Anterior vena cava (tissue), 1 donor: ENCODE results near the genes UBL4B and PROK1.

DNA sequence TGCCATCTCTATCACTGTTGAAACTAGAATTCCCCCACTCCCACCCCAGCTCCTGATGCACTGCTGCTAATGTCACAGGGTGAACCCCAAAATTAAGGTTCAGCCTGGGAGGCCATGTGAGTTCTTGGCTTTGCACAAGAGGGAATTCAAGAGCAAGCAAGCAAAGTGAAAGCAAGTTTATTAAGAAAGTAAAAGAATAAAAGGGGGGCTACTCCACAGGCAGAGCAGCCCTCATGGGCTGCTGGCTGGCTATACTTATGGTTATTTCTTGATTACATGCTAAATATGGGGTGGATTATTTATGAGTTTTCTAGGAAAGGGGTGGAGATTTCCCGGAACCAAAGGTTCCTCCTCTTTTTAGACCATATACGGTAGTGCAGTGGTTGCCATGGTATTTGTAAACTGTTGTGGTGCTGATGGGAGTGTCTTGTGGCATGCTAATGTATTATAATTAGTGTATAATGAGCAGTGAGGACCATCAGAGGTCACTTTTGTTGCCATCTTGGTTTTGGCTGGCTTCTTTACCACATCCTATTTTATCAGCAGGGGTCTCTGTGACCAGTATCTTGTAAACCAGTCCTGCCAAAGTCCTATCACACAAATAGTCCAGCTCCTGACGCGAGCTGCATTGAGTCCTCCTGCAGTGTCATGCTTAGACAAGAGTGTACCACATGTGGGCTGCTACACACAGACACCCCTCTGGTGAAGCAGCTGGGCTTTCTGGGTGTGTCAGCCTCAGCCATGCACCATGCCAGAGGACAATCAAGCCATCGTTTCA, 46.4 kb upstream of the CSF1 start:
- PRO-cap, result no peak

DNA sequence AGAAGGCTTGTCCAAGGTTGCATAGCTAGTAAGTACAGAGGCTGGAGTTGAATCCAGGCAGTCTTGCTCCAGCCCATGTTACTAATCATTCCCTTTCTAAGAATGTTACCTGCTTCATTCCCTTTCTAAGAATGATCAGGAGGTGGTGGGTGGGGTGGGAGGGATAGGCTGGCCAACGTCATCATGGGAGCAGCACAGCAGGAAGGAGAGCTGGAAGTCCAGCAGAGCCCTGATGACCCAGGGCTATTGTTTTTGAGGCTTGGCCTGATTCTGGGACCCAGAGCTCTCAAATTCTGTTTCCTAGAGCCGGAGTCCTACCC, 11.8 kb upstream of the CSF1 start:
- PRO-cap, result no peak

DNA sequence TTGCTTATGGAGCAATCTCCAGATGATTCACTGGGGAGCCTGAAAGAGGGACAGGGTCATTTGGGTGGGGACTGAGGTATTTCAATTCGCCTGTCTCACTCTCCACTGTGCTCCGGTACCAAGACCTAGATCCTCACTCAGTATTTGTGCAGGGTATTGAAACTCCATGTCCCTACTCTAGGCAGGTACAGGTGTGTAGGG, 10.1 kb upstream of the CSF1 start:
- PRO-cap, result no peak

DNA sequence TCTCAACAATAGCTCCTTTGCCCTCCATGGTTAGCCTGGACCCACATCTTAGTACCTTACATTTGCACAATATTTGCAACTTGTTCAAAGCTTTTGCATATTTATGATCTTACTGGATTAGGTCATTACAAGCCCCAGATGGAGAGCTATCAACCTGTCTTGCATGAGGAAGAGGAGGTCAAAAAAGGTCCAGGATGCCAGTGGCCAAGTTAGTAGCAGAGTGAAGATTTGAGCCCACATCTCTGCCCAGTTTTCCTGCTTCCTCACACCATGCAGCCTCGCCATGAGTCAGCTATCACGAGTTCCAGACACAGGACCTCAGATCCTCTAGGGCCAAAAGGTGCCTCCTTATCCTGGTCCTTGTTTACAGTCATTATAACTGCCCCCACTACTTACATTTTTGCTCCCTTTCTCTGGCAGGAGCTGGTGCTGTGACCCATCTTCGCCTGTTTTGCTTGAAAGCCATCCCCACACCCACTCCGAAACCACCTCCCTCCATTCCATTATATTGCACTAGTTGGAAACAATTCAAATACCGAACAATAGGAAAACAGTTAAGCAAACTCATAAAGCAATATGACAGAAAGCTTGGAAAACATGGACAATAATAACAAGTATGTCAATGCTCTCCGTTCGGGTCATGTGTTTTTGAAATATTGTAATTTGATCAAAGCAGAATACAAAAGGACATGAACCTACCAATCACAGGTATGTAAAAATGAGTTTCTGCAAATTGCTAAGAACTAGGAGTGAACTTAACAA, 4.9 kb upstream of the AHCYL1 start:
- PRO-cap, result no peak

DNA sequence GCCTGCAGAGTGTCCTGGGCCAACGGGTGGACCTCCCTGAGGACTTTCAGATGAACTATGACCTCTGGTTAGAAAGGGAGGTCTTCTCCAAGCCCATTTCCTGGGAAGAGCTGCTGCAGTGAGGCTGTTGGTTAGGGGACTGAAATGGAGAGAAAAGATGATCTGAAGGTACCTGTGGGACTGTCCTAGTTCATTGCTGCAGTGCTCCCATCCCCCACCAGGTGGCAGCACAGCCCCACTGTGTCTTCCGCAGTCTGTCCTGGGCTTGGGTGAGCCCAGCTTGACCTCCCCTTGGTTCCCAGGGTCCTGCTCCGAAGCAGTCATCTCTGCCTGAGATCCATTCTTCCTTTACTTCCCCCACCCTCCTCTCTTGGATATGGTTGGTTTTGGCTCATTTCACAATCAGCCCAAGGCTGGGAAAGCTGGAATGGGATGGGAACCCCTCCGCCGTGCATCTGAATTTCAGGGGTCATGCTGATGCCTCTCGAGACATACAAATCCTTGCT, 16.6 kb downstream of the ALX3 start:
- PRO-cap, result no peak

DNA sequence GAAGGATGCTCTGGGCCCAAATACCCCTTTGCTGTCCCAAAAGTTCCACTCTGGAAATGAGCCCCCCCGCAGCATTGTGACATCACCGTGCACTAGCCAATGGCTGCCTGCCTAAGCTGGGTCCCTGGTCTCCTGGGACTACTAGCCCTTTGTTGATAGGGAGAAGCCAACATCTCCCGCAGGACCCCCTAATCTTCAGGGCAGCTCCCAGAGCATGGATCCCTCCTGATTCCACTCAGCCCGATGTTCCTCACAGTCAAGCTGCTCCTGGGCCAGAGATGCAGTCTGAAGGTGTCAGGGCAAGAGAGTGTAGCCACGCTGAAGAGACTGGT, at the start of gene UBL4B:
Gene UBL4B, plus strand, starts transcription at position 152 of the 332 bp plus-strand sequence.
- PRO-cap, result no peak

GRCh38 chr1:110383338-110384194, 7.3 kb downstream of the SLC16A4 start:
- PRO-cap, result no peak

DNA sequence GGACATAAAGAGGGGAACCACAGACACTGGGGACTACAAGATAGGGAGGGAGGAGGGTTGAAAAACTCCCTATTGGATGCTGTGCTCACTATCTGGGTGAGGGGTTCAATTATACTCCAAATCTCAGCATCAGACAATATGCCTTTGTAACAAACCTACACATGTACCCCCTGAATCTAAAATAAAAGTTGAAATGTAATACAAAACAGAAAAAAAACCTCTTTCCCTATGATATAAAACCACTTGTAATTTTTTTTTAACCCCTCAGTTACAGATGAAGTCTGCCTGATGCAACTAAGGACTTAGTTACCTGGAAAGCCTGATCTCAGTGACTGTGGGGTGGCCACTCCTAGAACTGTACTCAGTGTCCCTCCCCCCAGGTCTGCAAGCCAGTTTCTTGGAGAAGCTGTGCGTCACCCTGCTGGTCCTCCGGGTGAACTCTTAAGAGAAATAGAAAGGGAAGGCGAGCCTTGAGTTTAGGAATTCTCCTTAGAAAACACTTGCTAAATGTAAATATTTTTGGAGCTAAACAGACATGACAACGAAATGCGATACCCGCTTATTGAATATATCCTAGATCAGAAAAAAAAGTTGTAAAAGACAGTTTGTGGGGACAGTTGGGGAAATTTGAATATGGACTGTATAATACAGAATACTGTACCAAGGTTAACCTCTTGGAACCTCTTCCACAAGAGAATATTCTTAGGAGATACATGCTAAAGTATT, 805 bp downstream of the SLC16A4 start:
- PRO-cap, result bidirectional peak, plus-strand start at position 444 of the sequence, minus-strand start at position 359 of the sequence

- PRO-cap, result bidirectional peak, plus-strand start at chr1:110412765, minus-strand start at chr1:110412623
Measured at GRCh38 chr1:110412469-110412892, 5.0 kb upstream of the LAMTOR5 start.

- PRO-cap, result no peak
Measured at GRCh38 chr1:110450891-110451504, at the start of gene PROK1. TSS of gene PROK1 (plus strand) at chr1:110451149.

DNA sequence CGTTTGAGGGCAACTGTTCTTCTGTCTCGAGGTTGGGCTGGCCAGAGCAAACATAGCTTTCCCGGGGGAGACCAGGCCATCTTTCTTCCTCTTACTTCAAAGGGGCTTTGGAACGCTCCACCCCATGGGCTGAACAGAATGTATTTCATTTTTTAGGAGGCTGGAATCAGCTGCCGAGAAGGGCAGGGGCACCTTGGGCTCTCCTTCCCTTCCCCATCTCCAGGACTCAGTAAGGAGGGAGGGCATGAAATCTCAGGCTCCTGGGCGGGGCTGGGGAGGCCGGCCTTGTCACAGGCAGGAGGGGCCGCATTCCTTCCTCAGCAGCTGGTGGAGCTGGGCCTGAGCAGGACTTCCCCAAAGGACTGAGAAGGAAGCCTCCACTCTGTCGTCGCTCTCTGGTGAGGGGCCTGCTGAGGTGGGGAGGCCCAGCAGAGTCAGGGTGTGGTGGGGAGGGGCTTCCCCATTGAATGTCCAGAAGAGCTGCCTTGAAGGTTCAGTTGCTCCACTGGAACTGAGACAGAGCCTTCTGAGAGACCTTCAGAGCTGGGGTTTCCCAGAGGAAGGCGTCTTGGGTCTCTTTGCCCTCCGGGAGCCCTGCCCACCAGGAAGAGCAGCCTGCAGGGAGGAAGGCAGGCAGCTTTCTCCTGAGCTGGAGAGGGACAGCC, 11.0 kb downstream of the KCNA10 start:
- PRO-cap, result bidirectional peak, plus-strand start at position 357 of the sequence, minus-strand start at position 221 of the sequence

GRCh38 chr1:110631131-110631865, 25.1 kb upstream of the KCNA2 start:
- PRO-cap, result no peak

GRCh38 chr1:110880630-110881445, 7.9 kb downstream of the CD53 start:
- PRO-cap, result no peak

DNA sequence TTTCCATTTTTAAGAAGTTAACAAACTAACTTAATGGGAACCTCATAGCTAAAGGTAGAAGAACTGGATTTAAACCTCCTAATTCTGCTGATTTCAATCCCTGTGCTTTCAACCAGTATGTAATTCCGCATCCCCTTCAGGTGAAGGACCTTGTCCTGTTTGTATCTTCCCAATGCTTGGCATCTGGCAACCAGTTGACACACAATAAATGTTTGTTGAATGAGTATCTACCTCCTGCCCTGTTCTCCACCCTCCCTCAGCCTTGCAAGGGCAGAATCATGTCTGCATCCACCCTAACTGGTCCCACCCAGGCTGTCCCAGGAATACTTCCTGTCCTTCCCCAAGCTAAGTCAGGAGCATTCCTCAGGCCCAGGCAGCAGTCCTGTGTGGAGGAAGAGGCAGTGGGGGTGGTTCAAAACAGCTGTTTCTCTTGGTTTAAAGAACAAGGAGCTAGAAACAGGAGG, 6.4 kb downstream of the DENND2D start:
- PRO-cap, result no peak

GRCh38 chr1:111422372-111423458, 4.8 kb downstream of the OVGP1 start:
- PRO-cap, result no peak

- PRO-cap, result bidirectional peak, plus-strand start at chr1:111515797, minus-strand start at chr1:111515745; bidirectional peak, plus-strand start at chr1:111515915, minus-strand start at chr1:111515919
Measured at GRCh38 chr1:111514995-111516081, 11.9 kb upstream of the ADORA3 start.

DNA sequence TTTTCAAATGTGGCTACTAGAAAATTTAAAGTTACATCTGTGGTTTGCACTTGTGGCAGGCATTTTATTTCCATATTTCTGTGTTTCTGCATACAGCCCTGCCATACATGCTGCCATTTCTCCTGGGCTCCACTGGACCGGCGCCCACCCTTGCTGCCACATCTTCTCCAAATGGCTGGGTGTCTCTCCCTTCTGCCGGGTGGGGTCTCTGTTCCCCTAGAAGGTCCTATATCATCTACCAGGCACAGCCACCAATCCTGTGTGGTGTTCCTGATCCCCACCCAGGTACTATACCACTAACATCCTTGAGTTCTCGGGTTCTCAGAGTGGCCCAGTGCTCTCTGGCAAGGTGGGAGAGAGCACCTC, 31.1 kb upstream of the KCND3 start:
- PRO-cap, result no peak

DNA sequence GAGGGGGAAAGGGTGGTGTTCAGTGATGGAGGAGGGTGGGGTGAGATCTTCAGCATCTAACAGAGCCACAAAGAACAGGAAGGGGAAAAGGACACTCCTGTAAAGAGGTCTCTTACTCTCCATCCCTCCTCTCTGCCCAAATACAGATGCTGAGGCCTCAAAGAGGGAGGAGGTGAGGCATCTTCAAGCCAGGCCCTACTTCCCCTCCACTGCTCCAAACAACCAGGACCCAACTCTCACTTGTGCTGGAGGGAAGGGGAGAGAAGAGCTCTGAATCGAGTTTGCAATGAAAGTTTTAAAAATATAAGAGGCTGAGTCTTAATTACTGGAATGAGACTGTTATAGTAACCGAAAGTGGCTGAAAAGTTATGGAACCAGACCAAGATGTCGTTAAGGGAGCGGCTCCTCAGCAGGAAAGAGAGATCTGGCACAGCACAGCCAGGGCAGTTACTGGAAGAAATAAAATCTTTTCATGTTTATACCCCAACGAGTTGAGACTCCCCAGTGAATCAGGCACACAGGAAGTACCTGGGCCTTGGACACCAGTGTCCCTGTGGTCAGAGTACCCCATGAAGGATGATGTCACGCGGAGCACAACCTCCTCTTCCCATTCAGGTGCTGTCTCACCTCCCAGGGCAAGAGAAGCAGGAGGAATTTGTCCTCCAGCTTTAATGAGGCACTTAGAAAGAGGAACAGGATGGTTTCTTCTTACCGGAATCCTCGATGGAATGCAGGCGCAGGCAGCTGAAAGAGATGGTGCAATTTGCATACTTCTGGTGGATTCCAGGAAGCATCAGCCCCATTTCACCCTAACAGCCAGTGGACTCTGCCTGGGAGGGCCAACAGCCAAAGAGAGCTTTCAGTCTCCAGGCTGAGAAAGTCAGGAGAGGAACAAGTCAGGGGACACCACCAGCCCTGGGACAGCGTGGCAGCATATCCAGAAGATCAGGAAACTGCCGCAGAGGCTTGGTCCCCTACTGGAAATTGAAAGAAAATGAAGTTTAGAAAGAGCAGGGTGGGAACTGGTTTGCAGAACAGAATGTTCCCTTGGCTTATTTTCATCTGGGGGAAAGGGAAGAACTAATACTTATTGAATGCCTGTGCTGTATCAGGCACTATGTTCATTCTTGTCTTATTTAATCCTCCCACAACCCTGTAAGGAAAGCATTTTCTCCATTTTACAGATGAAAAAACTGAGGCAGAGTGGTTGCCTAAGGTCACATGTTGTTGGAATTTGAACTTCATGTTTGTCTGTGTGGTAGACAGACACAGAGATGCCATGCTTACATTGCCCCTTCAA, 35.9 kb upstream of the CTTNBP2NL start:
- PRO-cap, result bidirectional peak, plus-strand start at position 886 of the sequence, minus-strand start at position 722 of the sequence

GRCh38 chr1:112668744-112669212, 5.7 kb upstream of the MOV10 start:
- PRO-cap, result no peak

GRCh38 chr1:112676196-112676575, 1.7 kb downstream of the MOV10 start:
- PRO-cap, result no peak